HepG2 (cell line): ENCODE measurements around the genes PIGM and SLAMF7.

DNA sequence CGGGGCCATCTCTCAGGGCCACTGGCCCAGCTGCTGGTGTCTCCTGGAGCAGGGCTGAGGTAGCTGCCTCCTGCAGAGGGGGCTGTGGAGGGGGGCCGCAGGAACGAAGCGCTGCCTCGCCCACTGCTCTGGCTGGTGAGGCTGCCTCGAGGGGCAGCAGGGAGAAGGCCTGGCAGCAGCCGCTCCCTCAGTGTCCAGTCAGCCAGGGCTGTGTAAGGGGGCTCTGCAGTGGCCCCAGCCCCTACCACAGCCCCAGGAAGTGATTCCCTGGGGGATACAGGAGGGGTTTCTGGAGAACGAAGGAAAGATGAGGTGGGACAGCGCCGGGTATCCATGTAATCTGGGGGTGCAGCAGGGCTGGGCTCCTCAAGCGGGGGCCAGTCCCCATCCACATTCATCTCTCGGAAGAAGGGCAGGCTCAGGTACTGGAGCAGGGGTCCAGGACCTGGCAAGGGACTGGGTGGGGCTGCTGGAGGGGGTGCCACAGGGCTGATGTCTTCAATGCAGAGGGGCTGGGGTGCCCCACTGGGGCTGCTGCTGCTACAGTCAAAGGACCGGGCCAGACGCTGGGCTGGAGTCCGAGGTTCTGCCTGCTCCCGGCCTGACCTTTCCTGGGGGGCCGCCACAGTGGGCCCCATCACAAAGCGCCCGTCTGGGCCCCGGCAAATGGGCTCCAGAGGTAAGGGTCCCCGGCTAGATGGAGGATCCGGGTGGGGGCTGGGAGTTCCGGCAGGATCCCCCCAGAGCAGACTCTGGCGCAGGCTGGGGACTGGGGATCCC, 3.1 kb upstream of the TAGLN2 start:
- RRBS, 2 experiments: 44 to 45% methylated on average over 8 of the region's 24 CpGs
CAGE:
- cytosol, long polyA minus RNA: no peak
- cytosol, long polyA plus RNA: no peak
- long polyA plus RNA: no peak
- nucleus, long polyA minus RNA: no peak
- nucleus, long polyA plus RNA: no peak

- RRBS, 2 experiments: no CpG with 5 or more reads among the region's 6 CpGs
CAGE:
- cytosol, long polyA minus RNA: no peak
- cytosol, long polyA plus RNA: no peak
- long polyA plus RNA: no peak
- nucleus, long polyA minus RNA: no peak
- nucleus, long polyA plus RNA: no peak
These were observed 5.5 kb upstream of the SLAMF9 start for GRCh38 chr1:159959439-159960032.

DNA sequence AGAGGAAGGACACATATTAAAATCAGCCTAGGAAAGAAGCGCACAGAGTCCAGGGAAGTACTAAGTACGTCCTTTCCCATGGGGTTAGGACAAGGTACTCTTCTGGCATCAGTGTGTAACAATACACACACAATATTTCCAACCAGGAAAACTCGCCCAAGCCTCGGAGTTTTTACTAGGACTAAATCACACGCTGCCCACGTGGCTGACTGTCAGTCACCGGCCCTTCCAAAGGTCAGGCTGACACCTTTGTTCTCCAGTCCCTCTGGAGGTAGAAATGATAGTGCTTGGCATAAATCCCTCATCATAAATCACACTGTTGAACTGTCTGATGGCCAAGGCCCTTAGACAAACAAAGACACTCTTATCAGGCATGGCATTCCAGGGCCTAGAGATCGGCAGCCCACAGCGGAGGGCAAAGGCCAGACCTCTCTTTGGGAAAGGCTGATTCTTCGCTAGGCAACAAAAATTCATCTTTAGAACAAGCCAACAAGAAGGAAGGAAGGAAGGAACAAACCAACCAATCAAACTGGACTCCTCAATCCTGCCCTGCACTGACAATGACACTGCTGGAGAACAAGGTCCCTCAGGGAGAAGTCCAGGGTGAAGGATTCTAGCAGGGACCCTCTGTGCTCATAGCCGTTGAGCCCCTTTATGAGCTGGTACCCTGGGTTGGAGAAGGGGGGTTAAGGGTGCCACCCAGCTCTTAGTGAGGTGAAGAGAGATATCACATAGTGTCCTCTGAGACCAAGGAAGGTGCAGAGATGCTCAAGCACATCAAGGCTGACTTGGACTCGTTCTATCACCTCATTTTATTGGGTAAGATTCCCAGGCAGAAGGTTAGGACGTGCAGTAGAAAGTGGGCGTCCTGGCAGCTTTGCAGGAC, 17.1 kb upstream of the SLAMF9 start:
- RRBS, 2 experiments: no CpG with 5 or more reads among the region's 14 CpGs
CAGE:
- cytosol, long polyA minus RNA: no peak
- cytosol, long polyA plus RNA: no peak
- long polyA plus RNA: no peak
- nucleus, long polyA minus RNA: no peak
- nucleus, long polyA plus RNA: no peak

GRCh38 chr1:159991480-159992071, 37.5 kb upstream of the SLAMF9 start:
- RRBS, 2 experiments: no CpG with 5 or more reads among the region's 4 CpGs
CAGE:
- cytosol, long polyA minus RNA: no peak
- cytosol, long polyA plus RNA: no peak
- long polyA plus RNA: no peak
- nucleus, long polyA minus RNA: no peak
- nucleus, long polyA plus RNA: no peak

DNA sequence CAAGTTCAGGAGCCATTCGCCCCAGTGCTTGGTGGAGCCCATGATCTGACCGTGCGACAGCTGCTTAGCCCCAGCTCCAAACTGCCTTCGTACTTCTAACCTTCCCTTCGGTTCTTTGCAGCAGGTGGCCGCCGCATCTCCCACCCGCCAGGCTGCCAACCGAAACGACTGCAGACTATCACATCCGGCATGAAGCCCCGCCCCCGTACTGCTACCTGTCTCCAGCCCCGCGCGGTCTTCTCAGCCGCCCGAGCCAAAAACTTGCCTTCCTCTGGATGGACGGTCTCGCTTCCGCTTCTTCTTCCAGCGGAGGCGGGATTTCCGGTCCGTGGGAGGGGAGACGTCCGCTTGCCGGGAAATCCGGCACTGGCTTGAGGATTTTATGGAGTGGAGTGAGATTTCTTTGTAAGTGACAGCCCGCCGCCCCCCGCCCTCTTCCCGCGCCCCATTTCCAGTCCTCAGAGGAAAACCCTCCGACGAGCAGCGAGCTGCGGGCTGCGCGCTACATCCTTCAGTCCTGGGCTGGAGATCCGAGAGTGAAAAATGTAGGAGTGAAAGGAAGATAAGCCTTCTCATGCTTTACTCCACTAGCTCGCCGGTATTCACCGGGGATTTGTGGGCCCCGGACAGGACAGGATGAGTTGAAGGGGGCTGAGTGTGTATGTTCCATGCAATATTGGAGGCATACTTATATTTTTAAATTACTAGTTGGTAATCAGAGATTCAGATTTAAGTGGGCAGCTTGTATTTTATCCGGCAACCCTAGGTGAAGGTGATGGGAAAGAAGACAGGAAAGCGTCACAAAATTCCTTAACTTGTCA, at the start of gene PIGM:
Gene PIGM (minus strand): TSS at position 293 of the 821 bp plus-strand sequence.
- RRBS, 2 experiments: no CpG with 5 or more reads among the region's 47 CpGs
CAGE:
- cytosol, long polyA minus RNA: start-site peak on the minus strand centred at position 184 of the sequence, 15 bp wide, 263 reads; start-site peak on the minus strand centred at position 275 of the sequence, 8 bp wide, 125 reads
- cytosol, long polyA plus RNA: start-site peak on the minus strand centred at position 180 of the sequence, 23 bp wide, 80 and 52 reads in 2 replicates; start-site peak on the minus strand centred at position 286 of the sequence, 46 bp wide, 59 and 109 reads in 2 replicates
- long polyA plus RNA: start-site peak on the minus strand centred at position 180 of the sequence, 23 bp wide, 102 and 106 reads in 2 replicates
- nucleus, long polyA minus RNA: no peak
- nucleus, long polyA plus RNA: start-site peak on the minus strand centred at position 180 of the sequence, 23 bp wide, 97 and 77 reads in 2 replicates; start-site peak on the minus strand centred at position 283 of the sequence, 40 bp wide, 102 and 80 reads in 2 replicates

DNA sequence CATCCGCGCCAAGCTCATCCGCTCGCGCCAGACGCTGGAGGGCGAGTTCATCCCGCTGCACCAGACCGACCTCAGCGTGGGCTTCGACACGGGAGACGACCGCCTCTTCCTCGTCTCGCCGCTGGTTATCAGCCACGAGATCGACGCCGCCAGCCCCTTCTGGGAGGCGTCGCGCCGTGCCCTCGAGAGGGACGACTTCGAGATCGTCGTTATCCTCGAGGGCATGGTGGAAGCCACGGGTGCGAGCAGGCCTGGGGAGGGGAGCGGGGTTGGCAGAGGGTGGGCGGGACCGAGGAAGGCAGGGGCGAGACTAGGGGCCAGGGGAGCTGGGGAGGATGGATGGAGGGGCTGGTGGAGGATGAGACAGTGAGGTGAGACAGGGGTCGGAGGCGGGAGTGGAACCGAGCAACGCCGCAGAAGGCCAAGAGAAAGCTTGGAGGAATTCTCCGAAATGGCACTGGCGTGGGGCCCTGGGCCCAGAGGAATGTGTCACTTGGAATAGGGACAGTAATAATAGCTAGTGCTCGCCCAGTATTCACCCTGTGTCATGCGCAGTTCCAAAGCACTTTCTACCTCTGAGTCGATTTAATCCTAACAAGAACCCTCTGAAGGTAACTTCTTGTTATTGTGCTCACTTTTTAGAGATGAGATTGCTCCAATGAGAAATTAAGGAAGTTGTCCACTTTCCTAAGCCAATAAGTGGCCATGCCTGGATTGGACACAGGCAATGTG, 3.5 kb downstream of the KCNJ9 start:
- RRBS, 2 experiments: no CpG with 5 or more reads among the region's 47 CpGs
CAGE:
- cytosol, long polyA minus RNA: no peak
- cytosol, long polyA plus RNA: no peak
- long polyA plus RNA: no peak
- nucleus, long polyA minus RNA: no peak
- nucleus, long polyA plus RNA: no peak

DNA sequence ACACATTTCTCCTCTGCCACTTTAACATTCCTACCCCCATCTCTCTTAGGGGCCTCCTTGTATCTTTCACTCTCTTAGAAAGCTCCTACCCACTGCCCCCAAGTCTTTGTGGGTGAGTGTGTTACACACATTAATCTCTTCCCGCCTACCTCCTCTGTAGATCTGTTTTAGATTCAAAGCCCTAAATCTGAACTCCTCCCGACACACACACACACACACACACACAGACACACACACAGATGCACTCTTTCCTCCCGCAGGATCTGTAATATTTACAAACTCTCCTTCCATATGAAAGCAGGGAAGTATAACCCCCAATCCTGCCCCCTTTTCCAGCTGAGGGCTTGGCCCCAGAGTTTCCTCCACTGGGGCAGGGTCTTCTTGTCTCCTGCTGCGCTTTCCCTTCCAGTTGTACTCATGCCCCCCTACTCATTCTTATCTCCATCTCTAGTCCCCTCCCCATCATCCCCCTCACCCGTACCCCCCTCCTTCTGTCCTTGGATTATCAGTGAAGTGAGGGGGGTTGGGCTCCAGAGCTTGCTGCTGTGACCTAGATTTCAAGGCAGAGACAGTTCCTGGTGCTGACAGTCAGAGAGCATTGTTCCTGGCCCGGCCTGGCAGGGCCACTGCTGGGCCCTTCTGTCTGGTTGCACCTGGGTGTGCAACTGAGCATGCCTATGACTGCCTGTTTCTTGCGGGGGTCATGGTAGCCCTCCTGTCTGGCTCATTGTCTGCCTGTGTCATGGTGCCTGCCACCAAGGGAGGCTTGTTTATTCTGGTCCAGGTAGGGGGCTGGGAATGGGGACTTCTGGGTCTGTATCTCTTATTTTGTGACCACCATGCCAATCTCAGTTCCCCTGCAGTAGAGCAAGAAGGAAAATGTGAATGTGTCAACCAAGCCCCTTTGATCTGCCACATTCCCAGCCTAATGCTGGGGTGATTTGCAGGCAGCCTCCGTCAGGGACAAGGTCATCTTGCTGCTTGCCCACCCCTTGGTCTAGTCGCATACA, 4.4 kb downstream of the PEA15 start:
- RRBS, 2 experiments: no CpG with 5 or more reads among the region's 9 CpGs
CAGE:
- cytosol, long polyA minus RNA: no peak
- cytosol, long polyA plus RNA: no peak
- long polyA plus RNA: no peak
- nucleus, long polyA minus RNA: no peak
- nucleus, long polyA plus RNA: no peak

DNA sequence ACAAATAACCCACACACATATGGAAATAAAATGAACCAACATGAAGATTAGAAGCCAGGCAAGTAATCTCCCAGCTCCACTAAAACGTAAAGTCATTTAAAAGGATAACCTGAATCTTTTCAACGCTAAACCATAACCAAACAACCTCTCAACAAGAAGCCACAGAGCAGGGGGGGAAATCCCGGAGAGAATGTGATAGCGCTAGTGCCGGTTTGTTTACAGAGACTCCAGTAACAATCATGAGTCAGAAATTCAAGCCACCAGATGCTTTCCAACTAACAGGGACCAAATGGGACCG, 901 bp downstream of the DCAF8 start:
- RRBS, 2 experiments: no CpG with 5 or more reads among the region's 6 CpGs
CAGE:
- cytosol, long polyA minus RNA: no peak
- cytosol, long polyA plus RNA: no peak
- long polyA plus RNA: no peak
- nucleus, long polyA minus RNA: start-site peak on the minus strand centred at position 8 of the sequence, 21 bp wide, 26 reads
- nucleus, long polyA plus RNA: start-site peak on the plus strand centred at position 240 of the sequence, 41 bp wide, 13 and 17 reads in 2 replicates

DNA sequence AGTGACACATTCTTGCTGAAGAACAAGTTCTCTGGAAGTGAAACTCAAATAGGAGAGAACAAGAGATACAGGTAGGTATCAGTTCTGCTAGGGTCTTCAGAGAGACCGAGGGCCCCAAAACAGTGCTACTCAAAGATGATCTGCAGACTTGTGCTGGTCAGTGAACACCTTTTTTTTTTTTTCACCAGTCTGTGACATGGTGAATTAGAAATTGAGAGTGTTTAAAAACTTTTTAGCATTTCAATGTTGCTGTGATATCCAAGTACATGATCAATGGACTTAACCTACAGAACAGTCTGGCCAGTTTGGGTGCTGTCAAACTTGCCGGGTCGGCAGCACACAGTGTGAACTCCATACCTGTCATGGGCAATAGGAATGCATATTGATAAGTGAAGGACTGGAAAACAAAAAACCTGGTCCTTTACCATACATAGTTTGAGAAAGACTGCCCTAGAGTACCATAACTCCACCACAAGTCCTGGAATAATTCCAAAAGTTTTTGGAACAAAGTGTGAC, 7.8 kb downstream of the PEX19 start:
- RRBS, 2 experiments: no CpG with 5 or more reads among the region's 3 CpGs
CAGE:
- cytosol, long polyA minus RNA: no peak
- cytosol, long polyA plus RNA: no peak
- long polyA plus RNA: no peak
- nucleus, long polyA minus RNA: no peak
- nucleus, long polyA plus RNA: no peak

- RRBS, 2 experiments: no CpG with 5 or more reads among the region's 8 CpGs
CAGE:
- cytosol, long polyA minus RNA: no peak
- cytosol, long polyA plus RNA: no peak
- long polyA plus RNA: no peak
- nucleus, long polyA minus RNA: no peak
- nucleus, long polyA plus RNA: no peak
These were observed 4.7 kb upstream of the PEX19 start for GRCh38 chr1:160289324-160290385.

- RRBS, 2 experiments: no CpG with 5 or more reads among the region's 15 CpGs
CAGE:
- cytosol, long polyA minus RNA: no peak
- cytosol, long polyA plus RNA: no peak
- long polyA plus RNA: no peak
- nucleus, long polyA minus RNA: no peak
- nucleus, long polyA plus RNA: no peak
These were observed 1.0 kb downstream of the VANGL2 start for GRCh38 chr1:160401287-160401921.

DNA sequence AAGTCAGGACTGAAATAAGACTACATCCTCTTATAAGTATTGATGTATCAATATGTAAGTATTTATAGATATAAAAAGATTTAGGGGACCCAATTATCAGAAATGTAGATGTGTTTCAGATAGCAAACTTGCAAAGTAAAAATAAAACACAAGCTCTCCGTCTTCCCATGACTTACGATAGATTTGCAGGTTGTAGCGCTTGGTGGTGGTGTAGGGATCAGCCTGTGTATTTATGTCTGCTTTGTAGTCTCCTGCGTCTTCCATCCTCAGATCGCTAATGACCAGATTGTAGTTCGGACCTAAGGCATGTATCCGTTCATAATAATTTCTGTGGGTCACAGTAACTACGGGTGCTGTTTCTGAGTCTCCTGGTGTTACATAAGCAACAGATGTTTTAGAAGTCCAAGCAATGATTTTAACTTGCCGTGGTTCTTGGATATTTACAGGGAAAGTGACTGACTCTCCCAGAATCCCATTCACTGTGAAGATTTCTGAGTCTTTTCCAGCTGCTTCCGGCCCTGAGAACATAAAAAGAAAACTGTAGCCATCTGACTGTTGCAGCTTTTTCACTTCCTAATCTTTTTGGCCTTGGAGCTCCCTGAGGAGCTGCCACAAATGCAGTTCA, 14.0 kb downstream of the CD84 start:
- RRBS, 2 experiments: no CpG with 5 or more reads among the region's 10 CpGs
CAGE:
- cytosol, long polyA minus RNA: no peak
- cytosol, long polyA plus RNA: no peak
- long polyA plus RNA: no peak
- nucleus, long polyA minus RNA: no peak
- nucleus, long polyA plus RNA: no peak

DNA sequence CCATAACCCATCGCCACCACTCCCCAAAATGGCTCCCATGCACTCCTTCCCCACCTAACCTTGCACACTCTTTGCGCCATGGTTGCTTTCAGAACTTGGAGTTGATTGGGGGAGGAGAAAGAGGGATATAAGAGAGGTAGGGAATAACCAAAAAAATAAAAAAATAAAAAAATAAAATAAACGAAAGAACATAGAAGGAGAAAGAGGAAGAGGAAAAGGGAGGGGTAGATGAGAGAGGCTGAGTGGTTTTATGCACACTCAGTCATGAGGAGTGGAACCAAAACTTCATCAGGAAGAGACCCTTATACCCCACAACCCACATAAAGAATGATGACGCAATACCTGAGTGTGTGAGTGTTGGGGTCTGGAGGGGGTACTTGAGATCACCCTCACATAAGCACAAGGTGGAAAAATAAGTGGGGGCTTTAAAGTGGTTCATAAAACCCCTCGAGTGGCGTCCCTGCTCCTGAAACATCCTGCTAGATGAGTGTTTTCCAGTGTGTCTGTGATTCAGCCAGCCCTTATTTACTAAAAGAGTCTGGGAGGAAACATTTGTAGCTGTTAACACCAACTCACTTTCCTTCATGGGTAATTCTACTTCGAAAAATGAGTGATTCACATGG, 5.4 kb downstream of the SLAMF1 start:
- RRBS, 2 experiments: no CpG with 5 or more reads among the region's 7 CpGs
CAGE:
- cytosol, long polyA minus RNA: no peak
- cytosol, long polyA plus RNA: no peak
- long polyA plus RNA: no peak
- nucleus, long polyA minus RNA: no peak
- nucleus, long polyA plus RNA: no peak

- RRBS, 2 experiments: no CpG with 5 or more reads among the region's 6 CpGs
CAGE:
- cytosol, long polyA minus RNA: no peak
- cytosol, long polyA plus RNA: no peak
- long polyA plus RNA: no peak
- nucleus, long polyA minus RNA: no peak
- nucleus, long polyA plus RNA: no peak
These were observed 18.9 kb upstream of the SLAMF1 start for GRCh38 chr1:160665677-160666290.

DNA sequence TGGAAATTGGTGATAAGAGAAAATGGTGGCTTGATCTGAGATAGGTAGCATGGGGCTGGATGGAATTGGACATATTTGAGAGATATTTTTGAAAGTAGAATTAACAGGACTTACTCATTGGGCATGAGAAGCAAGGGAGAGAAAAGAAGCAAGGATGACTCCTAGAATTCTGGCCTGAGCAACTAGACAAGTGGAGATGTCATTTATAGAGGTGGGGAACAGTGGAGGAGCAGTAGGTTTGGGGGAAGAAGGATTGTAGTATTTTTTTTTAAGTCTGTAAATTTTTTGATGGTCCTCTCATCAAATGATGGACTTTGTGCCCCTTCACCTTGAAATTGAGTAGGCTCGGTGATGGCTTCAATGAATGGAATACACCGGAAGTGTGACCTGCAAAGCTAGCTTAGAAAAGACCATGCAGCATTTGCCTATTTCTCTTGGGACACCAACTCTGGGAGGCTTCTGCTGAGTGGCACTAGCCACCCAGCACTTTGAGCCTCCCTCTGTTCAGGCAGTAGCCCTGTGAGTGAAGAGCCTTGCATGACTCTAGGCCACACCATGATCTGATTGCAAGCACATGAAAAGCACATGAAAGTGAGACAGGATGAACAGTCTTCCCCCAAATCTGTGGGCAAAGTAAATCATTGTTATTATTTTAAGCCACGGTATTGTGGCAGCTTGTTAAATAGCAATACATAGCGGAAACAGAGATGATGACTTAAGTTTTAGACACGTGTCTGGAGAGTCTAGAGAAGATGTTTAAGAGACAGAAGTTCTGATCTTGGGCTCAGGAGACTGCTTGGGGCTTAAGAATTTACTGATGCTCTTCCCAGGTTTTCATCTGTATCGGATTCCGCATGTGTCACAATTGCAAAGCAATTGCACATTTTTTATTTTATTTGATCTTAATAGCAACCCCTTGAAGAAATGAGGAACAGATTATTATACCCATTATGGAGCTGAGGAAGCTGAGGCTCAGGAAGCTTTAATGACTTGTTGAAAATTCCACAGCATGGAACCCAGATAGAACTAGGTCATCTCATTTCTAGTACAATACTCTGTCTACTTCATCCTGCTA, 2.8 kb downstream of the CD48 start:
- RRBS, 2 experiments: no CpG with 5 or more reads among the region's 7 CpGs
CAGE:
- cytosol, long polyA minus RNA: no peak
- cytosol, long polyA plus RNA: no peak
- long polyA plus RNA: no peak
- nucleus, long polyA minus RNA: no peak
- nucleus, long polyA plus RNA: no peak

DNA sequence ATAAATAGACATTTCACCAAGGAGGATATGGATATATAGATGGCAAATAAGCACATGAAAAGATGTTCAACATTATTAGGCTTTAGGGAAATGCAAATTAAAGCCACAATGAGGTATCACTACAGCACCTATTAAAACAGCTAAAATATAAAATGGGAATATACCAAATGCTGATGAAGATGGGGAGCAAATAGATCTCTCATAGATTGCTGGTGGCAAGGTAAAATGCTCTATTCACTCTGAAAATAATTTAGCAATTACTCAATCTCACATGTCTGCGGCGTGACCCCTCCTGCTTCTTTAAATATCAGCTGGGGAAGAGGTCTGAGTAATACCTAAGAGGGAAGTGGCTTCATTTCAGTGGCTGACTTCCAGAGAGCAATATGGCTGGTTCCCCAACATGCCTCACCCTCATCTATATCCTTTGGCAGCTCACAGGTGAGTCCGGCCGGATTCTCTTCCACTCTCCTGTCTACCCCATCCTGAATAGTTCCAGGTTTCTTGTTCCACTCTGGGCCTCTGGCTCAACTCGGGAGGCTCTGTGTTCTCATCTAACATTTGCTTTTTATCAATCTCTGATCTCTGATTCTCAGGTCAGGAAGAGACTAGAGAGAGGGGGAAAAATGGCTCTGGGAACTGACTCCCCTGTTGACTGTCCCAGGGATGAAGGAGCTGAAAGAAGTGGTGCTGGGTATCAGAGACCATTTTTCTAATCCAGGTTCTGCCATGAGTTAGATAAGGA, at the start of gene SLAMF7:
Gene SLAMF7 (plus strand): TSS at position 329 of the 742 bp plus-strand sequence.
- RRBS, 2 experiments: no CpG with 5 or more reads among the region's 5 CpGs
CAGE:
- cytosol, long polyA minus RNA: no peak
- cytosol, long polyA plus RNA: no peak
- long polyA plus RNA: no peak
- nucleus, long polyA minus RNA: no peak
- nucleus, long polyA plus RNA: no peak

CAGE:
- cytosol, long polyA minus RNA: no peak
- cytosol, long polyA plus RNA: no peak
- long polyA plus RNA: no peak
- nucleus, long polyA minus RNA: no peak
- nucleus, long polyA plus RNA: no peak
These were observed 27.7 kb upstream of the LY9 start for GRCh38 chr1:160768302-160768743.

- RRBS, 2 experiments: no CpG with 5 or more reads among the region's 10 CpGs
CAGE:
- cytosol, long polyA minus RNA: no peak
- cytosol, long polyA plus RNA: no peak
- long polyA plus RNA: no peak
- nucleus, long polyA minus RNA: no peak
- nucleus, long polyA plus RNA: no peak
These were observed 1.3 kb downstream of the LY9 start for GRCh38 chr1:160797028-160797923.

GRCh38 chr1:160801067-160801414, 5.1 kb downstream of the LY9 start:
- RRBS, 2 experiments: no CpG with 5 or more reads among the region's 1 CpG
CAGE:
- cytosol, long polyA minus RNA: no peak
- cytosol, long polyA plus RNA: no peak
- long polyA plus RNA: no peak
- nucleus, long polyA minus RNA: no peak
- nucleus, long polyA plus RNA: no peak

- RRBS, 2 experiments: no CpG with 5 or more reads among the region's 2 CpGs
CAGE:
- cytosol, long polyA minus RNA: no peak
- cytosol, long polyA plus RNA: no peak
- long polyA plus RNA: no peak
- nucleus, long polyA minus RNA: no peak
- nucleus, long polyA plus RNA: no peak
These were observed 12.2 kb downstream of the F11R start for GRCh38 chr1:161008684-161009291.